Colonic mucosa (tissue), 1 donor: ENCODE results near the gene MAP2.

- PRO-cap: no peak
Measured at GRCh38 chr2:206962915-206963287, 23.6 kb downstream of the CPO start.

DNA sequence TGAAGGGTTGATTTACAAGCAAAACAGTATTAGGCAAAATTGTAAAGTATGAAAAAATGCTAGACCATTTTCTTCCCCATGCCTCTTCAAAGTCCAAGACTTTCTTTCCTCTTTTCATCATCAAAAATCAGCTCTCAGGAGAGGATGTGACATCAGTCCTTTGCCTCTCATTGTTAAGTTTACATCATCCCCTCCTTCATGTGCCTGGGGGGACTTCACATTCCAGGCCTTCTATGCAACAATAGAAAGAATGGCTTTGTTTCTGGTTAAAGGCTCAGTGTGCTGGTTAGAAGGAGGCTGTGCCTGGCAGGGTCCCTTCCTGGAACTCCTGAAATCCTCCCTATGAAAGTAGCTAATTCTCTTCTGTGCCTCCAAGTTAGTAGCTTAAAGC, 68.7 kb downstream of the CPO start:
- PRO-cap: no peak

DNA sequence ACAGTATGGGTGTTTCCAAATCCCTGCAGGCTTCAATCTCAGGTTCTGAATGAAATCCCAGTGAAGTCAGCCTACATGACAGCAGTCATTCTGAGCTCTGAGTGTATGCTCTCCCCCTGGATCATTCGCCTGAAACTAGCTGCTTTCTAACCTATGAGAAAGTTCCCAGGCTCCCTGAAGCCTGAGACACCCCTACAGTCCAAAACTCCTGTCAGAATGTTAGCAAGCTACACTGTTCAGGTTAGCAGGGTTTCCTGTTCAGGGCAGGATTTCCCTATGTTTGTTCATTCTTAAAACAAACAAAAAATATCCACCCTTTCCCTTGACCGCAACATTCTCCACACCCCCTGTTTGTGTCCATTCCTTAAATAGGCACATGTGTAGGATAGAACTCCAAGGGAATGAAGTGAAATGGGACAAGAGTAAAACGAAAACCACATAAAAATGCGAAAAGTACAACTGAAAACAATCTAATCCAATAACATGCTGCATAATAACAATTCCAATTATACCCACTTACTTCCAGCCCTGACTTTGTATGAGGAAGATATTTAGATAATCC, 83.1 kb downstream of the KLF7 start:
- PRO-cap: no peak

DNA sequence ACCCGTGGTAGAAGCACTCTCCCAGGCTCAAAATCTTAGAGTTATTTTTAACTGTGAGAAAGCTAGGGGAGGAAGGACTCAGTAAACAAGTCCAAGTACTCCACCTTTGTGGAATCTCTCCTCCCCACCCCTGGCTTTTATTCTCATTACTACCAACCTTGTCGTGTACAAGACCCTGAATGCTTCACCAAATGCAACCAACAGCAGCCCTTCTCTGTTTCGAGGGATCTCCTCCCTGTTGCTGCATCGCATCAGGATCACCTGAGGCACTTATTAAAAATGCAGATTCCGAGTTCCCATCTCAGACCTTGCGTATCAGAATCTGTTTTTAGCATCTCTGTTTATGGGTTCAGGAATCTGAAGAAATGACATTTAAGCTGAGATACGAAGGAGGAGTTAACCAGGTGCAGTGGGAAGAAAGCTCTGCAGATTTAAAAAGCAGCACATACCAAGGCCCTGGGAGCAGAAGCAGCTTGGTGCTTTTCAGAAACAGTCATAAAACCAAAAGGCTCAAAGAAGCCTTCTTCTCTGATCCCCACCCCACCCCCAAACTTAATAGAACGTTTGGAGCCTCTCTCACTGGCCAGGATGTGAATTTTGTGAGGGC, 69.5 kb downstream of the KLF7 start:
- PRO-cap: no peak

DNA sequence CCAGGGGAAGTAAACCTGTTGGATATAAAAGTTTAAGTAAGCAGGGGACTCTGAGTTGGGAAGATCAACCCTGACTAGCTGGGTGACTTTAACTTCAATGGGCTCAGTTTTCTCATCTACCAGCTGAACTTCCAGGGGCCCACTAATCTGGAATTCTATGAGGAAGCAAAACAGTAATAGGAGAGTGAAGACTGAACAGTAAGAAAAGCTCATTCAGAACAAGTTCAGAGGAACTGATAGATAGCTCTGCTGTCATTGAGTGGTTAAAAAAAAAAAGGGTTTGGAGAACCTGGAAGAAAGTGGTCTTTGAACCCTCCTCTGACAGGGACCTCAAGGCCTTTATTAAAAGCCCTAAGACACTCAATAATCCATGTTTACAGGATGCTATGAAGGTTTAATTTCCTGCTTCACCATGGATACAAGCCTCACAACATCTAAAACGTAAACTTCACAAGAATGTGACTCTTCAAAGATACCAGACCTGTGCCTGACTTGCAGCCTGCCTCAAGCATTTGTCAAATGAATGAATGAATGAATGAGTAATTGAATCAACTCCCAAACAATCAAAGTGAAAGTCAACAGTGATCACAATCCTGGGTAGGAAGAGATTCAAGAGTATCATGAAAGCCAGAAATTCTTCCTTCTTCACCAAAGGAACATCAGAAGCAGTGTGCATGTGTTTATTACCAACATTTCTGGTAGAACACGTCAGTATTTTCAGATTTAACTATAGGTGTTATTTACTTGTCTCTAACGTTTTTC, 30.5 kb downstream of the KLF7 start:
- PRO-cap: no peak

DNA sequence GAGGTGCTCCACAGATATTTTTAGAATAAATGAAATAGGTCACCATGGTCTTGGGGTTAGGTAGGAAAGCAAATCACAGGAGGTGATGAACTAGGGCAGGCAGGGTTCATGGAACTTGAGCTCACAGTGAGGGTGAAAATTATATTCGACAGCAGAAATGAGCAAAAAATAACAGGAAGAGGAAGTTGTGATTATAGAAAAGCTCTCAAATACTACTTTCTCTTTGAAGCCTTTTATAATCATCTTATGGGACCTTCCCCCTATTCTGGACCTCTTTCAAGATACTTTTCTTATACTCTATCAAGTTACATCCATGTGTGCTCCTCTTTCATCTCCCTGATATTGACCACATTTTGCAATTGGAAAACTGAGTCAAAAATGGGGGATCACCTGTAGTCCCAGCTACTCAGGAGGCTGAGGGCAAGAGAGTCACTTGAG, 4.4 kb upstream of the CREB1 start:
- PRO-cap: no peak

- PRO-cap: no peak
Measured at GRCh38 chr2:207632707-207633170, 7.5 kb upstream of the METTL21A start.

- PRO-cap: bidirectional peak, plus-strand start at chr2:207711042, minus-strand start at chr2:207710942
Measured at GRCh38 chr2:207710705-207711266, 654 bp upstream of the CCNYL1 start.

DNA sequence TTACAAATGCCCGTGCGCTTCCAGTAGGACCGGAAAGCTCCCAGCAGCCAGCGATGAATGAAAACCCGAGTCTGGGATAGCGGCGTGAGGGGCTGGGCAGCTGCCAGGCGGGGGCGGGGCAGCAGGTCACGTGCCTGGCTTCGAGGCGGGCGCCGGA, 295 bp upstream of the CCNYL1 start:
- PRO-cap: bidirectional peak, plus-strand start outside the sequence, minus-strand start at position 73 of the sequence

GRCh38 chr2:207750666-207751269, 18.9 kb downstream of the FZD5 start:
- PRO-cap: no peak

DNA sequence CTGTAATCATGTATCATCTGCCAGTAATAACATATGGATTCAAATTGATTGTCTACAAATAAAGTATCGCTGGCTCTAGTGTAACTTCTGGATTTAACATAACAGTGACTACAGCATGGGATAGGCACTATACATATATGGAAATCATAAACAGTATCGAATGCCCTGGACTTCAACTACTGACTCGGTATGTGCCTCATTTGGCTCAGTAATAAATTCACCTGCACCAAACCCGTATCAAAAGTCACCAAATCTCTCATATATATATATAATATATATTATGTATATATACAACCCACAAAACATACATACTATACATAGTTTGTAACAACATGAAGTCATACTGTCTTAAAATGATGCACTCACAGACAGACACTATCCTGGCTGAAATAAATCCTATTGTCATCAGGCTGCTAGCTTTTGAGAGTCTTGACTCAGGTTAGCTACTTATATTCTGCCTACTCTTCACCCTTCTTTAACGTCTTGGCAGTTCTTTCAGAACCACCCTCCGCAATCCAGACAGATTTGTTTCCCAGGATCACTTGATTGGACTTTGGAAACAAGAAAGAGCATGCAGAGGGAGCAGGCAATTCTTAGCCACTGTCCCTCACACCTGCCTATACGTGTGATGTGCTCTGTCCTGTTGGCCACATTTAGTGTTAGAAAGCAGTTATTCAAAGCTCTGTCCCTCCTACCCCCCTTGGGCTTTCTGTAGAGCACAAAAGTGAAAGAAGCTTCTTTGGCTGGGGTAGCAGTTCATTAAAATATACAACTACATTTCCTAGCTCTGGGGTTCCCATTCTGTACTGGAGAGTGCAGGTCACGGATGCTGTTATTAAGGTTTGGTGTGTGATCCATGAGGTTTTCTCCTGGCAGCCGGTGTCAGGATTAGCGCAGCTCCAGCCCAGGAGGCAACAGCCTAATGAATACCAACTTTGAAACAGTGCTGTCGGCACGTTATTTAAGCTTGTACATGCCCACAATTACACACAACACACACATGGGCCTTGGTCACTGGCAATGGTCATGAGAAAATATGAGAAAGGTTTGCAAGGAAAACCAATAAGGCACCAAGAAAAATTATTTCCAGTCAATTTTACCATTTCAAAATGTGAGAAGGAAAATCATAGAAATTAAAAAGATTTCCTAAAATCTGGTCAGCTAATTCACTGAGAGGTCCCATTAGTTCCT, 6.4 kb downstream of the FZD5 start:
- PRO-cap: no peak

DNA sequence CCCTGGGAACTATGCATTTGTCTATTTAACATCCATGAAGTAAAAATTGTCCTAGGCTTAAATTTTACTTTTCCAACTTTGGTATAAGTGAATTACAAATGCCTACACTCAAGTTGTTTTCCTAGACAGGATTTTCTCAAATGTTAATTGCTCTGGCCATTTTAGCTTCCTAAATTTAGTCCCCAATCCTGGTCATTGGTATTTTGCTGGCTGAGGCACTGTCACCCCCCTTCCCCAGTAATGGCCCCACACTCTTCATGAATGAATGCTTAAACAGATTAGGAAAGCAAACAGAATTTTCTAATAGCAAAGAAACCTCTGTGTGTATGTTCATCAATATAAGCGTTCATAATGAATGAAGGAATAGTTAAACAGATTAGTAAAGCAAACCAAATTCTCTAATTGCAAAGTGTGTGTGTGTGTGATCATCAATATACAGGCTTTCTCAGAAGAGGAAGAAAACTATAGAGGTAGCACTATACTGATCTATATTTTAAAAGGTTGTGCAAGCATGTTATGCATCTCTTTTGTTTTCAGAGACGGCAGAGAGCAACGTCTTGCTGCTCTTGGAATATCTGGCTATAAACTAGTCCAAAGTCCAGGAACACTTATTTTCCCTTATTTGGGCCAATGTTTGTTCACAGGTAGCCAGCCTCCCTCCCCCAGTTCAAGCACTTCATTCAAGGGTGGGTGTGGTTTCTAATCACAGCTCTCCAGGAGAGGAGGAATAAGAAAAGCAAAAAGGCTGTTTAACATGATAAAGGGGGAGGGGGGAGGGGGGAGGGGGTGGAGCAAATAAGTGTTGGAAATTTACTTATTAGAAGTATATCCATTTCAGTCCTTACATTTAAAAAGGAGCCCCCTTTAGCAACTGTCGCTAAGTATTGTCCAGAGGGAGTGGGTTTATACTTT, 4.3 kb downstream of the FZD5 start:
- PRO-cap: bidirectional peak, plus-strand start at position 683 of the sequence, minus-strand start at position 573 of the sequence

DNA sequence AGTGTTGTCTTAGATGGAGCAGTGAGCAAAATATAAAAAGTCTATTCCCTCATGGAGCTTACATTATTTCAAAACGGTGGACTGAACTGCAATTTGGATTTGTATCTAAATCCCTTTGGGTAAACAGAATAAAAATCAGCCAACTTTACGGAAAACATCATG, 76.0 kb upstream of the FZD5 start:
- PRO-cap: no peak

DNA sequence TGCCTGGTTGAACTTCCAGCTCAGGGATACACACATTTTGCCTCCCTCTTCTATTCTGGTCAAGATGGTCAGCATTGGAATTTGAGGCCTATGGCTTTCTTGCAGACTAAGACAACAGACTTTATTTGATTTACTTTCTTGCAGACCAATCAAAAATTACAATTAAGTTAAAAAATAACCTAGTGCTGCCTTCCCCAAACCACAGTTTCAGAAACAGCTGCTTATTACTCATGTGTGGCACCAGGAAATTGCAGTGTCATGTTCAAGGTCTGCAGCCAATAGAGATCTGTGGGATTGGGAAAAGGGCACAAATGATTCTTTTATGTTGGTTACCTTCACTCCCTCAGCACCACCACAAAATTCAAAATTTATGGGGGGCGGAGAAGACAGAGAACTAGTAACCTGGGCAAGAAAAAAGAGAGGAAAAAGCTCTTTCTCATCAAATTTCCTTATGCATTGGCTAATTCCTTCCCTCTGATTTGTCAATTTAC, 100.2 kb upstream of the FZD5 start:
- PRO-cap: unidirectional peak, plus-strand start at position 253 of the sequence

GRCh38 chr2:207897768-207898439, 127.4 kb downstream of the PLEKHM3 start:
- PRO-cap: no peak

GRCh38 chr2:208358029-208358451, 48.6 kb upstream of the PTH2R start:
- PRO-cap: no peak

DNA sequence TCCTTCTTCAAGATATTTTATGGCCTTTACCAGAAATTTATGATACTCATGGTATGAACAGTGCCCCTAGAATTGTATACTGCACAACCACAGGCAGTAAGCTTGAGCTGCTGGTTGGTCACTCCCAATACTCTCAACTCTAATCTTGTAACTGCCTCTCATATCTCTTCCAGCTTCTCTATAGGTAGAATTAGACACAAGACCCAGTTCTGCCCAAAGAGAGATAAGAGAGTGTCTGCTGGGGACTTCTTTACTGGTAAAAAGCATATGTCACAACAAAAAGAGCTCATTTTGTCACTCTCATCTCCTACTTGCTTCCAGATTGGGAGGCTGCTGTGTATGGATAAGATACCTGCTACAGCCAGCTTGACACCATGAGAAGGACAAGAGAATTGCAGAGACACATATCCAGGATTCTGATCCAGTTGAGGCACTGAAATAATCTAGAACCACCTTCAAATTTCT, 165.1 kb downstream of the PTH2R start:
- PRO-cap: no peak

GRCh38 chr2:208702340-208702714, 295.7 kb downstream of the PTH2R start:
- PRO-cap: no peak

DNA sequence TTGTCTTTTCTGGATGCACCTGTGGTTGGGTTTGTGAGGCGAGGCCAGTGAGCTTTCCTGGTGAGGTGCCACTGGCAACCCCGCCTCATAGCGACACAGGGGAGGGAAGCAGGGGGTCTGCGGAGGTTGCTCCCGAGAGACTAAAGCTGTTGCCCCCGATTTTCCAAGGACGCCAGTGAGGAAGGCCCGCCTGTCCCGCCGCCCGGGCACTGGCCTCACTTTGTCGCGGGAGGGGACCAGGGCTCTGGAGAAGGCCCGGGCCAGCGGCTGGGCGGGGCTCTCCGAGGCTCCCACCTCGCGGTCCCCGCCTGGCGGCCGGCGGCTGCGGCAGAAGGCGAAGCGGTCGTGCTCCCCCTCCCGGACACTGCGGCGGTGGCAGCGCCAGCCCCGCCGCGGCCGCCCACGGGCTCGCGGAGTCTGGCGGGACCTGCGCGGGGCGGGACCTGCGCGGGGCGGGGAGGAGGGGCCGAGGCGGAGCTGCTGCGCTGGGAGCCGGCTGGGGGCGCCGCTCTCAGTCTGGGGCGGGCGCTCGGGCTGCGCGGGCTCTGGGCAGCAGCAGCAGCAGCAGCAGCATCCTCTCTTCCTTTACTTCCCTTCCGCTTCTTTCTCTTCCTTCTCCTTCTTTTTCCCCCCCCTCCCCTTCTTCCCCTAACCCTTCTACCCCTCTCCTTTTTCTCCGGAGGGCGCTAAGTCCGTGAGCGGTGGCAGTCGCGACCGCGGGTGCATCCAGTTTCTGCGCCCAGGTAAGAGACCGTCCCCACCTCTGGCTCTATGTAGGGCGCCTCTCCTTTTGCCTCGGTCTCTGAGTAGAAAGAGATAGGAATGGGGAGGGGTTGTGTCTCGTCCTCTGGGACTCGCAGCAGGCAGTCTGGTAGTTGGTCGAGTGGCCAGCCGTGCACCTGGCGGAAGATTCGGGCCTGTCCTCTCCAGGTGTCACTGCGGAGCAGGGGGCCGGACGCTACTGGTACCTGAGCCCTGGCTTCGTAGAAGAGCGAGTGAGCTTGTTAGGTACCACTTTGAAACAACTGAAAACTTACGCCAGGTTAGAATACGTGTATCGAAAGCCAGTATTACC, at the start of gene MAP2:
Gene MAP2, plus strand, starts transcription at position 514 of the 1,075 bp plus-strand sequence.
- PRO-cap: unidirectional peak, plus-strand start at position 514 of the sequence

DNA sequence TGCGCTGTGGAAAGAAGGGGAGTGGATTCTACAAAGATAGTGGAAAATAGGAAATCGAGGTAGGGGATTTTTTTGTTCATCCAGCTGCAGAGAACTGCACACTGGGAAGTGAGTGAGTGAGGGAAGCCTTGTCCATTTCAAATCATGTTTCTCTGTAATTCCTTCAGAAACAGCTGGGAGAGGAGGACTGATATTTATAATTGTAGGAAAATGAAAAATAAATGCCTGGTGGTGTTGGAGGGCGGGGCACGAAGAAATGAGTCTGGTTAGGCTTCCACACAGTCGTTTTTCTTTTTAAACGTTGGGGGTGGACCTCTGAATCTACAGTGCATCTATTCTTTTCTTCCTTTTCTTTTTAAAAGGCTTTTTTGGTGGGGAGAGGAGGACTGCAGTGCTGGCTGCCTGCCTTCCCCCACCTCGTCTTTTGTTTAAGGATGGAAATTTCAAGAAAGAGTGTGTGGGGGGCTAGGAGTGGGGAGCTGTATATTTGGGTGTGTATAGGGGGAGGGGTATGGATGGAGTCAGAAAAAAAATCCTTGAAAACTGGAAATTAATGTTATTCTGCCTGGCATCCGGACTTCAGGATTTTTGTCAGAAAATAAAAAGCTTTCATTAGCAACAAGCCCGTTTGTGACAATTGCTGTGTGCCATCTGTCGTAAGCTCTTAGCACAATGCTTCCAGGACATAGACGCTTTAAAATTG, 913 bp downstream of the MAP2 start:
- PRO-cap: no peak